Measurements from ENCODE around the gene MMP10.

- CAGE, long polyA plus RNA: no peak
- RRBS: no CpG with 5 or more reads among the region's 19 CpGs
These were observed 117.0 kb downstream of the JRKL start for GRCh38 chr11:96506559-96507533.

- CAGE, long polyA plus RNA: no peak
- RRBS: no CpG with 5 or more reads among the region's 6 CpGs
These were observed 812.1 kb upstream of the CNTN5 start for GRCh38 chr11:98208728-98209036.

- CAGE, long polyA plus RNA: no peak
- RRBS: no CpG with 5 or more reads among the region's 2 CpGs
These were observed 140.6 kb downstream of the CNTN5 start for GRCh38 chr11:99161359-99161669.

GRCh38 chr11:100776039-100776815 lies 89.1 kb downstream of the ARHGAP42 start:
- CAGE, long polyA plus RNA: no peak
- RRBS: no CpG with 5 or more reads among the region's 6 CpGs

DNA sequence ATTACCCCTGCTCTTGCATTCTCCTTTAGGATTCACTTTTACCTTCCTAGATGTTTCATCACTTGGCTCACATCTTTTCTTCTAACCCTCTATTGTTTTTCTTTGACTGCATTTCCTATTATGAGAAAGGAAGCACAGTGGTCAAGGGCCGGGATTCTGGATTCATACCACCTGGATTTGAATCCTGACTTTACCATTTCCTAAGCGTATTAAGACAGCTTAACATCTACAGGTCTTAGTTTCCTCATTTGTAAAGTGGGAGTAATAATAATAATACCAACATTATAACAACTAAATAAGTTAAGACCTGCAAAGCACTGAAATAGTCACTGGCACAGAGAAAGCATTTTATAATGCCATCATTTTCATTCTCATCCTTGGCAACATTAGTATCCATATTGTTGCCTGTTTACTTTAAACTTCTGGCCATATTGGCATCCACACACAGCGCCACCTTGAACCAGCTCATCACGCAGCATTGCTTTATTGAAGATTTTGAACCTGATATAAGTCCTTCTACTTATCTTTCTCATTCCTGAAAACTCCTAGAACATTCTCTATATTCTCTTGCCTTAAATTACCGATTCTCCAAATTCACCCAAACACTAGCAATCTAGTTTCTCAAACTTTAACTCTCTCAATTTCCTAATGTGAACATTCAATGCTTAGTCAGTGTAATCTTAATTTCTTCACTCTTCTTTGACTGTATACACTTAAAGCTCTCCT lies 6.5 kb downstream of the PGR start:
- CAGE, long polyA plus RNA: no peak
- RRBS: no CpG with 5 or more reads among the region's 5 CpGs

GRCh38 chr11:102320556-102321068 lies 3.3 kb downstream of the BIRC3 start:
- CAGE, long polyA plus RNA: no peak
- RRBS: no CpG with 5 or more reads among the region's 1 CpG

GRCh38 chr11:102381064-102381447 lies 34.0 kb downstream of the BIRC2 start:
- CAGE, long polyA plus RNA: no peak
- RRBS: no CpG with 5 or more reads among the region's 5 CpGs

GRCh38 chr11:102398374-102399050 lies 51.5 kb downstream of the BIRC2 start:
- CAGE, long polyA plus RNA: no peak
- RRBS: no CpG with 5 or more reads among the region's 3 CpGs

DNA sequence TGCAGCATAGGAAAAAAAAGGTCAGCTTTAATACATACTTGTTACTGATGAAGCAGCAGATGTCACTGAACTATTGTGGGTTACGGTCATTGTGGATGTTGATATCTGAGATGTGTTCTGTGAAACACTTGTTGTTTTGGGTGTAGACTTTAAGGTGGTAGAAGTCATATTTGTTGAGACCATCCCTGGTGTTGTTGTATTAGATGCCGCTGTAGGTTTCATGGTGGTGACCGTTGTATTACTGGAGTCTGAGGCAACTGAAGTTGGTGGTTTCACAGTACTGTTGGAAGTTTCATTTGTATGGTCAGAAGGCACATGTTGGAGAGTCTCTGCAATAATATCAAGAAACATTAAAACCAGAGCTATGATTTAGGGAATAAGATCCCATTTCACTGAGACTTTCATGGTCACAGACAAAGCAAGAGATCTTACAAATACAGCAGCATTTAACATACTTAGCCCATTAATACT lies 50.7 kb downstream of the TMEM123 start:
- CAGE, long polyA plus RNA: no peak
- RRBS: no CpG with 5 or more reads among the region's 3 CpGs

GRCh38 chr11:102407597-102408054 lies 44.9 kb downstream of the TMEM123 start:
- CAGE, long polyA plus RNA: no peak
- RRBS: no CpG with 5 or more reads among the region's 3 CpGs

GRCh38 chr11:102451331-102451440 lies 1.4 kb downstream of the TMEM123 start:
- CAGE, long polyA plus RNA: no peak
- RRBS: no CpG with 5 or more reads among the region's 2 CpGs

GRCh38 chr11:102451588-102452468 lies 737 bp downstream of the TMEM123 start:
- CAGE, long polyA plus RNA: no peak
- RRBS: 2% methylated on average over 20 of the region's 55 CpGs

GRCh38 chr11:102473559-102473912 lies 21.0 kb upstream of the TMEM123 start:
- CAGE, long polyA plus RNA: no peak
- RRBS: no CpG with 5 or more reads among the region's 5 CpGs

DNA sequence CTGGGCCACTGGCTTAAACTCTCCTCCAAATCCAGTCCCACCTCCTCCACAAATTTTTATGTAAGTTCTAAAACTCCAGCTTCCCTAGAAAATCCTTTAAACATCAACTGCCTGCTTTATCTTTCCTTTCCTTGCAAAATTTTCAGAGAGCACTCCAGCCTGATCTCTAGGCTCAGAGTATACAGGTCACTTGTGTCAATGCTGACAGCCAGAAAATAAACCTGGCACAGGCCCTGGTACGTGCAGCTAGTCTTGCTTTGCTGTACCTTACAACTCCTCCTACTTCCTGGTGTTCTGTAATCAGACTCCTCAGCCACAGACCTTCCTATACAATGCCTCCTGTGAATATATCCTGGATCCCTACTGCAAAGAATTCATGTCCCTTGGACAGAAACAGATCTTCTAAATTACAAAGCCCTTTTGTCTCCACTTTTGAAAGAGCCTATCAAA lies 24.2 kb upstream of the TMEM123 start:
- CAGE, long polyA plus RNA: no peak
- RRBS: no CpG with 5 or more reads among the region's 1 CpG

GRCh38 chr11:102780409-102780947 lies at the start of gene MMP10:
MMP10 (minus strand) TSS chr11:102780628.
- CAGE, long polyA plus RNA: no peak
- RRBS: no CpG with 5 or more reads among the region's 3 CpGs

DNA sequence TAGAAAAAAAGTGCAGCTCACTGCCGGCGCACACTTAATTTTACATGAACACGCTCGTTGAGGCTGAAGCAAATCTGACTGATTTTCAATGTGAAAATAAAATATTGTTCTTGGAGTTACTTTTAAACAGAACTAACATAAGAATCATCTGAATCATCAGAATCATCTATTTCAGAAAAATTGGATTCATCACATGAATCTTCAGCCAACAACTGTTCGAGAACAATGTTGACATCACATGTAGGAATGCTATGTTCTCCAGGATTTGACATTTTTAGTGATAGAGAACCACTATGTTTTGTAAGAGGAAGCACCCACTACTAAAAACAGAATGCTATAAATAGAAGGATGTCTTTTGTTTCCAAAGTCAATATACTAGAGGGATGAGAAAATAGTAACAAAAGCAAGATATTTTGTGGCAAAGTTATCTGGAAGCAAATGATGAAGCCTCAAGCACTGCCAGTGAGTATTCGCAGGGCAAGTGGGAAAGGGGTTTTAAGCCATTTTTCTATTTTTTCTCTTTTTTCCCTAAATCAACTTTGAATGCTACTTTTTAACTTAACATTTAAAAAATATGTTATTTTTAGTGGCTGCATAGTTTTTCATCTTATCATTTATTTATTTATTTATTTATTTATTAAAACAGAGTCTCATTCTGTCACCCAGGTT lies 263.3 kb upstream of the DDI1 start:
- CAGE, long polyA plus RNA: no peak
- RRBS: no CpG with 5 or more reads among the region's 6 CpGs

GRCh38 chr11:103849364-103849771 lies 187.1 kb upstream of the DDI1 start:
- CAGE, long polyA plus RNA: no peak
- RRBS: no CpG with 5 or more reads among the region's 3 CpGs

DNA sequence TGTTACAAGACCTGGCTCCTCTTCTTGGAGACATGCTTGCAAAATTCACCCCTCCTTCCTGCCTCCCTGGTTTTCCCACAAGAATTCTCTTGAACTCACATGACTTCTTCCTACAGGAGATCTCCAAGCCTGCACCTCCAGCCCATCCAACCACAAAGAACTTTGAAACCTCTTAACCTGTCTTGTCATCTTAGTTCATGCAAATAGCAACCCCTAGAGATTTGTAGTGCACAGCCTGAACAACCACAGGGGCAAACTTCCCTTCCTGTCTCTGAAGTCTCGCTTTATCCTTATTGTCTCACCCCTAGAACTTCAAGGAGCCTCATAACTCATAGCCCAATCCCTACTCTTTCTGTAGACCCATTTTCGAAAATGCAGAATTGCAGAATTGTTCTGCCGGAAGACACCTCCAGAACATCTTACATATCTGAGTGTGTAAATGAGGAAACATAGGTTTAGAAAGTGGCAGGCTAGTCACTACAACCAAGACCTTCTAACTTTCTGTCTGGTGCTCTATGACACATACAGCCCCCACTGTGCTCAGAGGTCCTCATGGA lies 132.3 kb upstream of the DDI1 start:
- CAGE, long polyA plus RNA: no peak
- RRBS: no CpG with 5 or more reads among the region's 3 CpGs

- CAGE, long polyA plus RNA: no peak
- RRBS: no CpG with 5 or more reads among the region's 1 CpG
These were observed 2.2 kb upstream of the CASP4 start for GRCh38 chr11:104970573-104970903.

- CAGE, long polyA plus RNA: no peak
- RRBS: no CpG with 5 or more reads among the region's 8 CpGs
These were observed 25.1 kb upstream of the CARD16 start for GRCh38 chr11:105070029-105070817.

Data from AG04450 (cell line).